Mesenteric fat pad (tissue), 1 donor: ENCODE measurements around the genes YIF1A and C11orf80.

DNA sequence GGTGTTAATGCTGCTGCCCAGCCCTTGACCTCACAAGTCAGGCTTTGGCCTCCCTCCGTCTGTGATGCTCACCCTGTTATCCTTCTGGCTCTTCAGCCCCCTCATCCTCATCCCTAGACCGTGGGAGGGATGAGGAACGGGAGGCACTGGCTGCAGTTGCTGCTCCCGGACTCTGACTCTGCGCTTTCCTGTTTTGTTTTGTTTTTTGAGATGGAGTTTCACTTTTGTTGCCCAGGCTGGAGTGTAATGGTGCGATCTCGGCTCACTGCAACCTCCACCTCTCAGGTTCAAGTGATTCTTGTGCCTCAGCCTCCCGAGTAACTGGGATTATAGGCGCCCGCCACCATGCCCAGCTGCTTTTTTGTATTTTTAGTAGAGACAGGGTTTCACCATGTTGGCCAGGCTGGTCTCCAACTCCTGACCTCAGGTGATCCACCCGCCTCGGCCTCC lies 1.3 kb upstream of the CTSW start:
- PRO-cap: no peak

DNA sequence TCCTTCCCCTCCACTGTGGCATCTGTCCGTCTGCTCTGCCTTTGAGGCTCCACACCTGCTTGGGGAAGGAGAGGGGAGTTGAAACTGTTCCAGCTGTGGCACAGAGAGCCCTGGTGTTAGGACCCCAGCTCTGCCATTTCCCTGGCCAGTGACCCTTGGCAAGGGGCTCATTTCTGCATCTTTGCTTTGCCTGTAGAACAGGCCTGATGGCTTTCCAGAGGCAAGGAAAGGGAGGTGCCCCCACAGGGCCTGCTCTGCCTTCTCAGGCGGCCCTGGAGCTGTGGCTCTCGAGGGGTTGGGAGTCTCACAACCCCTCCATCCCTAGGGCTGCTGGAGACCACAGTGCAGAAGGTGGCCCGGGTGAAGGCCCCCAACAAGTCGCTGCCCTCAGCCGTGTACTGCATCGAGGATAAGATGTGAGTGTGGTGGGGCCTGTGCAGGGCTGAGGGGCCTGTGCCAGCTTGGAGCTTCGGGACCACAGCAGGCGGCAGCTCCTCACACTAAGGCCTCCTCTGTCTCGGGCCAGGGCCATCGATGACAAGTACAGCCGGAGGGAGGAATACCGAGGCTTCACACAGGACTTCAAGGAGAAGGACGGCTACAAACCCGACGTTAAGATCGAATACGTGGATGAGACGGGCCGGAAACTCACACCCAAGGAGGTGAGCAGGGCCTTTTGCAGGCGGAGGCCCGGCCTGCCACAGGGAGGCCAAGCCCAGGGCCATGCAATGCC lies 15.9 kb downstream of the SART1 start:
- PRO-cap: no peak

DNA sequence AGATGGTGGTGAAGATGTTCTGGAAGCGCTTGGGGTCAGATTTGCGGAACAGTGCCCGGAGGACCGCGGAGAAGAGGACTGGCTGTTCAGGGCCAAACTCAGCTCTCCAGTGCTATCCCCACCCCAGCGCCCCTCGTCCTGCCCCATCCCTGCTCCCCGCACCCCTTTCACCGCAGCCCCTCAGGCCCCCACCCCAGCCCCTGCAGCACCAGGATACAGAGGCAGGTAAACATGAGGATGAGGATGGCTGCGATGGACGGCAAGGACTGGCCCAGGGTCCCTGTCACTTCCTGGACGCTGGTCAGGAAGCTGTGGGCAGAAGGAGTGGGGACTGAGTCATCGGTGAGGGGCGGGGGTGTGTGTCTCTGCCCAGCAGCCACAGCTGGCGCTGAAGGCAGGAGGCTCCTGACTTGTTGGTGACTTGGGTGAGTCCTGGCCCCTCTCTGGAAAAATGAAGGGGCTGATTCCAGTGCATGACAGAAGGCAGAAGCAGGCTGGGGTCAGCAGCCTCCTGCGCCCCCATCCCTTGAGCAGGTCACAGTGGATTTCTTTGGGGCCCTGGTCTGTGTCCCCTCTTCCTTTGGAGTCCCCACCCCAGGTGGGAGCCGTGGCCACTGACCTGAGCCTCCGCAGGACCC lies 5.3 kb downstream of the CATSPER1 start:
- PRO-cap: no peak

DNA sequence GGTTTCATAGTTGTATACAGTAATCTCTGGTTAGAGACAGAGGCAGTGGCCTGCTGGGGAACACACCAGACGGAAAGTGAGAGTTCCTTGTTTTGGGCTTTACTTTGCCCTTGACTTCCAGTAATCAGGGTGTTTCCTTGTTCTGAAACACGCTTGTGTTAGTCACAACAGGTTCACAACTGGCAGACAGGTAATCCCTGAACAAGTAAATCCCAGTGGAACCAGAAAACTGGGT lies 56.0 kb downstream of the PACS1 start:
- PRO-cap: no peak

- PRO-cap: no peak
These were observed 56.9 kb downstream of the PACS1 start for GRCh38 chr11:66126589-66127726.

DNA sequence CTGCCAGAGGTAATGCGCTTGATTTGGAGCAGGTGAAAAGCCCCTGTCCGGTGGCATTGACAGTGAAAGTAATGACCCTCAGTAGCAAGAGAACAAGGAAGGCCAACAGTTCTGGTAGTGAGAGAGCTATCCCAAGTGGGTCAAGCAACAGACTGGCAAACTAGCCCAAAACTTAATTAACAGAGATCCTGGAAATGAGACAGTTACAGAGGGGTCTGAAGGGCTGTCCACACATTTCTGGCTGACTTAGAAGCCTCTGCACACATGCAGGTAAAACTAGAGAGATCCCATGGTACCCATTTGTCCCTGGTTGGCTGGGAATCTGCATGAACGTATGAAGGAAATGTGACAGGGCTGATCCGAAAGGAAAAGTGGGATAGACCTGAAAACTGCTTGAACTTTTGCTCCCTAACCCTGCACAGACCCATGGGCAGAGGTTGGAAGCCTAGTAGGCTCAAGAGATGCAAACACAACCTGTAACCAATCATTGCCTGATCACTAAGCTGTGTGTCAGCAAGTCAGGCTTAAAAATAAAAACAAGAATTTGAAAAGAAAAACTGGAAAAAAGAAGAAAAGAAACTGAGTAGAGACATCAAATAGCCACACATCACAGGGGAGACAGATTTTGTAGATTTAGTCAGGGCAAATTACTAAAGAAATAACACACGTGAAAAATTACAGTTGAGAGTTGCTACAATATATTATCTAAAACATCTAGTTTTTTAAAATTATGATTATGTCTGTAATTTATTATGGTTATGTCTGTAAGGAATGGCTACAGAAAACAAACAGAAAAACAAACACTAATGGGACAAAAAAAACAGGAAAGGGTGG lies 75.5 kb downstream of the PACS1 start:
- PRO-cap: no peak

DNA sequence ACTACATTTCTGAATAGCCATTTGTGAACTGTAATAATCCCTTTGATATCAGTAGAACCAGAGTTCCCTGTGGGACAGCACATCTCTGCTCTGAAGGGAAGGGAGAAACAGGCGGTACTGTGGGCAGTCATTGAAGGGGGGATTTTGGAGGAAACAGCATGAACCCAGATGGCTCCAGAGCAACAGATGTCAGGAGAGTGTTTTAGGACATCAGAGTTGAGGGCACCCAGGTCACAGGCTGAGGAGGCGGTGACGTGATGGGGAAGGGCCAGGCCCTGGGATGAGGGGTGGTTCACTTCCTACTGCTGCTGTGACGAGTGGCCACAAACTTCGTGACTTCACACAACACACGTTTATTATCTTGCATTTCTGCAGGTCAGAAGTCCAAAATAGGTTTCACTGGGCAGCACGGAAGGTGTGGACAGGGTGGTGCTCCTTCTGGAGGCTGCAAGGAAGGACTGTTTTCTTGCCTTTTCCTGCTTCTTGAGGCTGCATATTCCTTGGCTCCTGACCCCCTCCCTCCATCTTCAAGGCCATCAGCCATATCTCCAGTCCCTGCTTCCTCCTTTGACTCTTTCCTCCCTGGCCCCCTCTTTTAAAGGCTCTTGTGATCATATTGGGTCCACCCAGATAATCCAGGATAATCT lies 66.7 kb upstream of the KLC2 start:
- PRO-cap: no peak

- PRO-cap: no peak
These were observed 13.9 kb upstream of the KLC2 start for GRCh38 chr11:66243232-66244410.

DNA sequence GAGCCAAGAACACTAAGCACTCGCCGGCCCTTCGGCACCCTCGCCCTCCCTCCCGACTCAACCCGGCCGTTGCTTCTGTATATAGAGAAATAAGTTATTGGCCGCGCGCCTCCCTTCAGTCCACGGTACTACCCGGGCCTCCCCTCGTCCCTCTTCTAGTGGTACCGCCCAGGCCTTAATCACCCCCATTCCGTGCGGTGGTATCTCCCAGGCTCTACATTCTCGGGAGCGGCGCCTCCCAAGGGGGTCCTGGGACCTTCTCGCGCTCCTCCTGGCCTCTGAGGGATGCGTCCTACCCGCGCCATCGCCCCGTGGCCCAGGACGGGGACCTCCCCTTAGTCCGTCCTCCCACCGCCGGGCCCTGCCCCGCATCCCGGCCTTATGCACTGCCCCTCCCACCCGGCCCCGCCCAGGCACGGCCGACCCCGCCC lies 1.2 kb upstream of the RAB1B start:
- PRO-cap: bidirectional peak, plus-strand start outside the sequence, minus-strand start at position 320 of the sequence

GRCh38 chr11:66288513-66289519 lies at the start of gene YIF1A:
YIF1A (minus strand) TSS chr11:66289143.
- PRO-cap: bidirectional peak, plus-strand start at chr11:66289417, minus-strand start at chr11:66289143

DNA sequence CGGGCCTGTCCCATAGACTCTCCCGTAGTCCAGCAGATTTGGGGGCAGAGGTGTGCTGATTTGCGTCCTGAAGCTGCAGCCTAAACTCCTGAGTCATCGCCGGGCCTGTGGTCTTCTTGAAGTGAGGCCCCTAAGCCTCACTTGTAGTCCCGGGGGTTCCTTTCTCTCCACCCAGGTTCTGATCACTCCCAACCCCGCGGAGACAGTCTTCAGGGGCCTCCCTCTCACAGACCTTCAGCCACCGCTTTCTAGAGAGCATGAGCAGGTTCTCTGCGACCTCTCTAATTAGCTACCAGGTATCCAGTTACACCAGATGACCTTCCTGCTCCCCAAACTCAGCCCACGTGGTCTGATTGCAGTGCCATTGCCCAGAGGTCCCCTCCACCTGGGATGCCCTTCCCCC lies 987 bp upstream of the YIF1A start:
- PRO-cap: no peak

- PRO-cap: no peak
These were observed 5.8 kb upstream of the CD248 start for GRCh38 chr11:66322664-66322980.

DNA sequence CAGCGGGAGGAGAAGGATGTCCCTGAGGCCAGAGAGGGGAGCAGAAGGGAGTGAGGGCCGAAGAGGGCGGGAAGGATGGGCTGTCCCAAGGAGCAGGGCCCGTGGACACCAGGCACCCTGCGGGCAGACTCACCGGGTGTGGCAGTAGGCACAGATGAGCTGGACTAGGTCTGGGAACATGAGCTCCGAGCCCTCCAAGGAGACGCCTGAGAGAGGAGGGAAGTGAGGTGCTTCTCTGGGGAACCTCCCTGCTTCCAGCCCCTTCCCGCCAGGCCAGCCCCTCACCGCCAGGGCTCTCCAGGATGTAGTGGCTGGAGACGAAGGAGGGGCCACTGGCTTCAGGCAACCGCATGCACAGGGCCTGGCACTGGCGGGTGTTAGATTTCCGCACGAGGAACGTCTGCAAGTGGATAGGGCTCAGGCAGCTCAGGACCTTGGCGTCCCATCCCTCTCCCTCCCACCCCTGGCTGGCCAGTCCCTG lies 717 bp downstream of the RIN1 start:
- PRO-cap: no peak

DNA sequence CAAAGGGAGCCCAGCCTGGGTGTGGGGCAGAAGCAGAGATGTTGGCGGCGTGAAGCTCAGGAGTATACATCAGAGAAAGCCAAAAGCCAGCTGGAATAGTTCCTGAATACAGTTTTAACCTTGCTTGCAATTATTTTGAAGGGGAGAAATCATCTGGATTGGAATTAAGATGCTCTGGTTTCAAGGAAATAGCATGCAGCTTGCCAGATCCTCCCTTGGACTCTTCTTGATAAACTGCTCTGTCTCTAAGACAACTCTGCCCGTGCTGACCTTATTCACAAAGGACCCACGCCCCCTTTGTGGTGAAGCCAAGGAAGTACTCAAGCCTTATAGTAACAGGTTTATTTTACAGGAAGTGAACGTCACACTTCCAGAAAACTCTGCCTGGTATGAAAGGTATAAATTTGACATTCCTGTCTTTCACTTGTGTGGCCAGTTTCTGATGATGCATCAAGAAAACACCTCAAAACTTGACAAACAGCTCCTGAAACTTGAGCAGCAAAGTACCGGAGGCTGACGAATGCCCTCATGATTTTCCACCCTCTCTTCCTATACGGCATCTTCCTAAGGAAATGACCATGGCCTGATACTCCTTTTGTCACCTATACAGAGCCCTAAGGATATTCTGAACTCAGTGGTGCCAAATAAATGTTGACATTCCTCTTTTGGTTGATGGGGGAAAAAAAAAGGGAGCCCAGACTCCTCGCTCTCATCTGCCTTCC lies 12.5 kb upstream of the PELI3 start:
- PRO-cap: no peak

DNA sequence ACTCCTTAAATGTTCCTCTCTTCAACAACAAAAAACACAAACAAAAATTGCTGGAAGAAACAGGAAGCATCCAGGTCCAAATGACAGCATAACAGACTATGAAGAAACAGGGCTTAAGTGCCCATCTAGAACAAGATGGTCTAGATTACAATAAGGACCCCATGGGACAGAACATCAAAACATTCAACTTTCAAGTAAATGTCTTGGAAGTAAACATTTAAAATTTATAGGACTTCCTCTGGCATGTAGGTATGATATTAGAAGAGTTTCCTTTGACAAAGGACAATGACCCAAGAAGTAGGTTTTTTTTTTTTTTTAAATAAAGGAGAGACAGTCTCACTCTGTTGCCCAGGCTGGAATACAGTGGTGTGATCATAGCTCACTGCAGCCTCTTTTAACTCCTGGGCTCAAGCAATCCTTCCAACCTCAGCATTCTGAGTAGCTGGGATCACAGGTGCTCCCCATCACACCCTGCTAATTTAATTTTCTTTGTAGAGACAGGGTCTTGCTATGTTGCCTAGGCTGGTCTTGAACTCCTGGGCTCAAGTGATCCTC lies 10.2 kb downstream of the RBM4B start:
- PRO-cap: no peak

GRCh38 chr11:66744545-66745645 lies at the start of gene C11orf80:
C11orf80 (plus strand) TSS chr11:66744769.
- PRO-cap: bidirectional peak, plus-strand start at chr11:66744717, minus-strand start at chr11:66744680

DNA sequence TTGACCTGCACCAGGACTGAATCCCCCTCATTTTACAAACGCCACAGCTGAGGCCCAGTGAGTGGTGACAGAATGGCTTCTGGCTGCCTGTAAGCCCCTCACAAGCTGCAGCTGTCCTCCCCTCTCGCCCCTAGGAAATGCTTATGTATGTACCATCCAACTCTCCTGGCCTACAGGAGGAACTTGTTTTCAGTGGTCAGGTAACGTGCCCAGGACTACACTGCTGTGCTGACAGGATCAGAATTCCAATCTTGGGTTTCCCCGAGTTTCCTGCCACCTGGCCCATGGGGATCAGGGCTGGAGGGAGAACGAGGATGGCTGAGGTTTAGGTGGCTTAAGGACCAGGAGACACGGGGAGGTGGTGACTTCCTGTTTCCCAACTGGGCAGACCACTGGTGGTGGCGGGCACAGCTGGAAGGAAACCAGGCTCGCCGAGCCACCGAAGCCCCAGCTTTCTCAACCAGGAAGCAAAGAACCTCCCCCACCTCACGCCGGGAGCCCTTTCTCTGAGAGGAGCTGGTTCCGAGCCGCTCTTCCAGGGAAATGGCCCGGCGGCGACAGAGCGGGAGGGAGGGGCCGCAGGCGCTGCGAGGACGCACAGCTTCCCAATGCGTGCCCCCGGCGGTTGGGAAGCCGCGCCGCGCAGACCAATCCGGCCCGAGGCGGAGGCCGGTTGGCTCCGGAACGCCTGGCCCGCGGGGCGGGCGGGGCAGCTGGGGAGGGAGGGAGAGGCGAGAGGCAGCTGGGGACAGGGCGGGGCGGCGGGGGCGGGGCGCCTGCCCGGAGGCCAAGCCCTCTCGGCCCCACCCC lies 998 bp upstream of the LRFN4 start:
- PRO-cap: no peak

DNA sequence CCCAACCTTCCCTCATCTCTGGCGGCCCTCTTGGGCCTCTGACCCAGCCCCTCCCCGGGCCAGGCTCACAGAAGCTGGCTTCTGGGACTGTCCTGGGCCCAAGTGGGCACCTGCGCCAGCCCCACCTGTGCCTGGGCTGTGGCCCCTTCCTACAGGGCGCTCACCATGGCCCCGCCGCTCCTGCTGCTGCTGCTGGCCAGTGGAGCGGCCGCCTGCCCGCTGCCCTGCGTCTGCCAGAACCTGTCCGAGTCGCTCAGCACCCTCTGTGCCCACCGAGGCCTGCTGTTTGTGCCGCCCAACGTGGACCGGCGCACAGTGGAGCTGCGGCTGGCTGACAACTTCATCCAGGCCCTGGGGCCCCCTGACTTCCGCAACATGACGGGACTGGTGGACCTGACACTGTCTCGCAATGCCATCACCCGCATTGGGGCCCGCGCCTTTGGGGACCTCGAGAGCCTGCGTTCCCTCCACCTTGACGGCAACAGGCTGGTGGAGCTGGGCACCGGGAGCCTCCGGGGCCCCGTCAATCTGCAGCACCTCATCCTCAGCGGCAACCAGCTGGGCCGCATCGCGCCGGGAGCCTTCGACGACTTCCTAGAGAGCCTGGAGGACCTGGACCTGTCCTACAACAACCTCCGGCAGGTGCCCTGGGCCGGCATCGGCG lies 848 bp downstream of the LRFN4 start:
- PRO-cap: no peak

DNA sequence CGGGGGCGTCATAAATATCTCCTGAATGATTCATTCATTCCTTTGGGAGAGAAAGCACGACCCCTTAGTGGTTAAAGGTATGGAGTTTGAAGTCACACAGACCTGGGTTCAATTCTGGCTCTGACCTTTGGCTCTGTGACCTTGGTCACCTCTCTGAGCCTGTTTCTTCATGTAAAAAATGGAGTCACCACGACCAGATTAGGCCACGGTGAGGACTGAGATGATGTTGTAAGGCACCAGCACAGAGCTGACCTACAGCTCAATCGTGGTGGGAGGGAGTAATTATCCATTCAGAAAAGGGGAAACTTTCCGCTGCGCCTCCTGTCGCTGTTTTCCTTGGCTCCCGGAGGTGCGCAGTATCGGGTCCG lies 400 bp upstream of the SYT12 start:
- PRO-cap: no peak

DNA sequence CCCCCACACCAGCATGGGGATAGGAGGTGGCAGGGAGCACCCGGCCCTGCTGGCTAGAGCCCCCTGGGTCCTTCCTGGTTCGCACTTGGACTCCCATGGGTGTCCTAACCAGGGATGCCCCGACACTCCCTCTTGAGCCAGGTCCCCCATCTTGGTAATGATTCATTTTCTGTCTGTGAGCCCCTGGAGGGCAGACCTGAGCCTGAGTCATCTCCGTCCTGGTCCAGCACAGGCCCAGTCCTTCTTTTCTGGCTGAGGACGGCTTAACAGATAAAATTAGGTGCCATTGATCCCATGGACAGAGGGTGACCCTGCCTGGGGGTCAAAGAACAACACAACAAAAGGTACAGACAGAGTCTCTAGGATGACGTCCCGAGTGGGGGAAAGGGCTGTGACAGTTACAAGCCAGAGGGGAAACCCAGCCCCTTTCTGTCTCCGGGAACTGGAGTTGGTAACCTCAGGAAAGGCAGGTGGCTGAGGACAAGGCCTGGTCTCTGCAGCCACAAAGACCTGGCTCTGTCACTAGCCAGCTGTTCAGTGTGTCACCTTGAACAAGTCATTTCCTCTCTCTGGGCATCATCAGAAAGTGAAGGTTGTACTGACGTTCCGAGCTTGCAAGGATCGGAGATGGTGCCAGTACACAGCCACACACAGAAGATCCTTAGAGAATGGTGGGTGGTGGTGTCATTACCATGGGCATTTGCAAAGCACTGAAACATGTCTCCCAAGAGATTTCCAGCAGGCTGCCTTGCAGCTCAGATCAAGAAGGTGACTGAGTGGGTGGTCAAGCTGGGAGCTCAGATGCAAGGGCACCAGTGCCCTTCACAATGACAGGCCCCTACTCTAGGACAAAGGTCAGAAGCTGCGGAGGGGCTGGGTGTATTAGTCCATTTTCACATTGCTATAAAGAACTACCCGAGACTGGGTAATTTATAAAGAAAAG lies 3.7 kb downstream of the RHOD start:
- PRO-cap: no peak